Measurements from ENCODE around the genes CCR2 and FAM240A.

GRCh38 chr3:45110047-45110888 is 35.9 kb downstream of the CDCP1 start:
- RRBS = 100% methylated on average over 1 of the region's 16 CpGs

- RRBS = no CpG with 5 or more reads among the region's 7 CpGs
Measured at GRCh38 chr3:45497859-45498391, 96.6 kb upstream of the LIMD1 start.

- RRBS = no CpG with 5 or more reads among the region's 11 CpGs
Measured at GRCh38 chr3:45664541-45665014, 24.6 kb upstream of the SACM1L start.

DNA sequence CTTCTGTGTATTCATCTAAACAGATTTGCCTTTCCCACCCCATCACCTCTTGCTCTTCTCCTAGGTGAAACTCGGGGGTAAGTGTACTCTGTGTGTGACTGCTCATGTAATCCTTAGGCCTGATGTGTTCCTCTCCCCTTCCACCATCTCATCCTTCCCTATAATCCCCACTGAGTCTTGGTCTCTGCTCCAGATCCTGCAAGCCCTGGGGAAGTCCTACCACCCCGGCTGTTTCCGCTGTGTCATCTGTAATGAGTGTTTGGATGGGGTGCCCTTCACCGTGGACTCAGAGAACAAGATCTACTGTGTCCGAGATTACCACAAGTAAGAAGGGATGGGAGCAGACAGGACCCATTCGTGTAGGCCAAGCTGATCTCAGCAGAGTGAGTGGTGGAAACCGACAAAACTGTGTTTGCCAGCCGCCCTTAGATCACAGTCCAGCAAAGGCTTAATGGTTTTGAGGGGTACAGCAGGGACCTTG is 16.7 kb upstream of the SACM1L start:
- RRBS = no CpG with 5 or more reads among the region's 8 CpGs

DNA sequence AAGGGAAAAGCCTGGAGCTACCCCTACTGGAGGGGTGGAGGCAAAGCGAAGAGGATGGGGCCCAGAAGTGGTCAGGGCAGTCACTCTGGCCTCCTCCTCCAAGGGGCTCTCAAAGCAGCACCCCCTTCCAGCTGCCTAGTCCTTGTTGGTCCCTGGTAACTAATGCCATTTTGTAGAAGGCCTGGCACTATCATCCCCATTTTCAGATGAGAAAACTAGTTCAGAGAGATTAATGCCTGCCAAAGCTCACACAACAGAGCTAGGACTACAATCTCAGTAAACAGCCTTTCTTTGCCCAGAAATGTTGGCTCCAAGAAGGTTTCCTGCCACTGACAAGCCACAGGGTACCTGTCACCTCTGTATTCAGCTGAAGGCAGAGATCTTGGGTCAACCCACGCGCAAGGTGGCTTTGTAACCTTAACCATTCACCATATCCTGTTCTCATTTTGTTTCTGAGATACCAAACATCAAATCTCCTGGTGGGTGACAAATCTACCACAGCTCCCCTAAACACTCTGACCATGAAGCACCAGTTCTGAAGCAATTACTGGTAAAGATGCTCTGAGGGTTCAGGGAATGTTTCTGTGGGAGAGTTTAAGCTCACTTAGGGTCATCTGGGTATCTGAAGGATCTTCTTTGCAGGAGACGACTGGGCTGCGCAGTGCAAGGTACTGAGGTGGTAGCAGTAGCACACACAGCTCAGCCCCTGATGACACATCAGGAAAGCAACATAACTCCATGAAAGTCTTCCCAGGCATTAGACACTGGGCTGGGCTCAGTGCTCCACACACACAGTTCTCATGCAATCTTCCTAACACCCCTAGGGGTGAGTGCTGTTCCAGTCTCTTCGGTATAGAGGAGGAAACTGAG is 7.4 kb downstream of the CXCR6 start:
- RRBS = no CpG with 5 or more reads among the region's 6 CpGs

GRCh38 chr3:45966063-45967253 is 23.2 kb downstream of the CXCR6 start:
- RRBS = no CpG with 5 or more reads among the region's 27 CpGs

- RRBS = no CpG with 5 or more reads among the region's 5 CpGs
Measured at GRCh38 chr3:45985465-45985910, 10.1 kb downstream of the FYCO1 start.

- RRBS = no CpG with 5 or more reads among the region's 2 CpGs
Measured at GRCh38 chr3:45992157-45992871, 3.3 kb downstream of the FYCO1 start.

DNA sequence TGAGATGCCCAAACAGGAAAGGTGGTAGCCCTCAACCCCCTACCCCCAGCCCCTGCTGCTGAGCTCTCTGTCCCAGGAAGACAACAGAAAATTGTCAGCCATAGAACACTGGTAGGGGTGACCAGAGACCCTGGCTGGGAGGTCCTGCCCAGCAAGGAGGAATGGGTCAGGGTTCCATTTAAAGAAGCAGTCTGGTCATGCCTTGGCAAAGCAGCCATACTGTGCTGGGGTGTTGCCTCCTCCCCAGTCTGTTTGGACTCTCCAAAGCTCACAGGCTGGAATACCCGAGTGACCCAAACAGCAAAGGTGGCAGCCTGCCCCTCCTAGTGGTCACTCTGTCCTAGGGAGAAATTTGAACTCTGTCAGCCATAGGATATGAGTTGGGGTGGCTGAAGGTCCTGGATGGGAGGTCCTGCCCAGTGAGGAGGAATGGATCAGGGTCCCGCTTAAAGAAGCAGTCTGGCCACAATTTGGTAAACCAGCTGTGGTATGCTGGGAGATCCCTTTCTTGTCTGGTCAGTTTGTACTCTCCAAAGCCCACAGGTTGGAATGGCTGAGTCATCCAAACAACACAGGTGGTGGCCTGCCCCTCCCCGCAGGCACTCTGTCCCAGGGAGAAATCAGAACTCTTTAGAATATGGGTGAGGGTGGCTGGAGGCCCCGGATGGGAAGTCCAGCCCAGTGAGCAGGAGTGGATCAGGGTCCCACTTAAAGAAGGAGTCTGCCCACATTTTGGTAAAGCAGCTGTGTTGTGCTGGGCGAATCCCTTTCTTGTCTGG is 45.1 kb downstream of the CCR1 start:
- RRBS = no CpG with 5 or more reads among the region's 5 CpGs

GRCh38 chr3:46353942-46354294 is at the start of gene CCR2:
CCR2 (plus strand) TSS chr3:46354111.
- RRBS = no CpG with 5 or more reads among the region's 3 CpGs

- RRBS = no CpG with 5 or more reads among the region's 5 CpGs
Measured at GRCh38 chr3:46386001-46386754, 15.4 kb downstream of the CCR5 start.

GRCh38 chr3:46559138-46559710 is 6.9 kb downstream of the LRRC2 start:
- RRBS = no CpG with 5 or more reads among the region's 4 CpGs

GRCh38 chr3:46563717-46565078 is 1.9 kb downstream of the LRRC2 start:
- RRBS = no CpG with 5 or more reads among the region's 10 CpGs

DNA sequence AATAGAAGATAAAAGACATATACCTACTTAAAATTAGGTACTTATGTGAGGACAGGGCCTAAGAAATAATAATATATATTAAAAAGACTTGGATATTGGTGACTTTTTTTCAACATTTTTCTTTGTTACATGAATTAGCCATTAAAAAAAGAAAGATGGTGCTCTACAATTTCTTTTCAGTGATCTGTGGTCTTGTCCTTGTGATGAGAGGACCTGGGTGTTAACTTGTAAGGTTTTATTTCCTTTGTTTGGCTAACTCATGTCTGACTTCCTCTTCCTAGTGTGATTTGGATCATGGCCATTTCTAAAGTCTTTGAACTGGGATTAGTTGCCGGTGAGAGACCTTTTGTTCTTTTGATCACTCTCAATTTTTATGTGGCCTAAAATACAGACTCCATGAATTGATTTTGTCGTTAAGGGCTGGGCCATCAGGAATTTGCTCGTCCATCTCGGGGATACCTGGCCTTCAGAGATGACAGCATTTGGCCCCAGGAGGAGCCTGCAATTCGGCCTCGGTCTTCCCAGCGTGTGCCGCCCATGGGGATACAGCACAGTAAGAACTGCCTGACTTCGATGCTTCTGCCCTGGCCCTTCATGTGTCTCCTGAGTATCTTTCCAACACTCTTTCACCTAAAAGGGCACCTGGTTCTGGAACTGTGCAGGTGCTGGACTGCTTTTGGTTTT is 1.4 kb downstream of the TDGF1 start:
- RRBS = no CpG with 5 or more reads among the region's 9 CpGs

DNA sequence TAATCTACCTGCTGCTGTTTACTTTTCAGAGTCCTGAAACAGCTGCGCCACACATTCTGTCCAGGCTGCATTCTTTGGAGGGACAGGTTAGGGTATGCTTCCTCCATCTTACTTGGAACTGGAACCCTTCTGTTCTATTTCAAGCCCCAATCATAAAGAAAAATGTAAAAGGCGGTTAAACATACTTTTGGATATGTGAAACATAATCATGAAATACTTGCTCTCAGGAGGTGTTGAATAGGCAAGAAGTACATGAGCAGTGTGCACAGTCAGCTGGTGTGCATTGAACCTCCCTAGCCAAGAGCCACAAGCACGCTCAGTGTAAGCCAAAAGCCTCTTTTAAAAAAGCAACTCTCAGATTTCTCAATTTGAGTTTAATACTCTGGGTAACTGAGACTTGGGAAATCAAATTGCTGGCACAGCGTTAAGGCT is at the start of gene FAM240A:
Gene FAM240A (plus strand): TSS at position 408 of the 432 bp plus-strand sequence.
- RRBS = no CpG with 5 or more reads among the region's 4 CpGs

- RRBS = no CpG with 5 or more reads among the region's 20 CpGs
Measured at GRCh38 chr3:46713872-46714464, 3.7 kb downstream of the PRSS50 start.

DNA sequence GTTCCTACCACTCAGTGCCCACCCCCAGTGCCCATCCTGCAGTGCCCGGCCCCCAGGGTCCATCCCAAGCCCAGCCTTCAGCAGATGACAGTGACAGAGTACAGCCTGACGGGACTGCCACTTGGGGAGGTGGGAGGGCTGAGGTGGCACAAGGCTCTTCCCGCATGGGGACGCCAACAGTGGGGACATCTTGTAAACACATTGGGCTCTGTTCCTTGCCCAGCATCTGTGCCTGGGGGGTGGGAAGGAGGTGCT is 1.4 kb upstream of the MYL3 start:
- RRBS = no CpG with 5 or more reads among the region's 4 CpGs

- RRBS = no CpG with 5 or more reads among the region's 13 CpGs
Measured at GRCh38 chr3:46864979-46865663, 1.9 kb upstream of the MYL3 start.

- RRBS = 12% methylated on average over 4 of the region's 25 CpGs
Measured at GRCh38 chr3:46867210-46868055, 4.2 kb upstream of the MYL3 start.

DNA sequence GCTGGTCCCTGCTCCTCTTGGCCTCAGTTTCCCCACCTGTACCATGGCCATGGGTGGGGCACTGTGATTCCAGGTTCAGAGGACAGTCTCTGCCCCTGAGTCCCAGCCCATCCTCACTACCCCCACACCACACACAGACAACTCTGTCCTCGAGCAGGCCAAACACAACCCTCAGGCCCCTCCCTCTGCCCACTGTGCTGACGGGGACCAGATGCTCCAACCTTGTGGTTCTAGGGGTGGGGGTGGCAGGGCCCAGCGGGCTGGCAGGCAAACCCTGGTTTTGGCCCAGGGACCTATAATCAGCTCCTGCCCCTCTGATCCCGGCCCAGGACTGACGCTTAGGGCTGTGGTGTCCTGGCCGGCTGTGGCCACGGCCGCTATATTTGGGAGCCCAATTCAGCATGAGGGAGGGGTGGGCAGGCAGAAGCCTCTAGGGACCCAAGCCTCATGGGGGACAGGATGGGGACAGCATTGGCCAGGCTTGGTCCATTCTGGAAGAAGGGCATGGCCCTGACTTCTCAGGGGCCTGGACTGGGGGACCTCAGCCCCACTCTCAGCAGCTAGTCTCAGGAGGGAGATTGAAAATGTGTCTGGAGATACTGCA is 5.1 kb upstream of the MYL3 start:
- RRBS = no CpG with 5 or more reads among the region's 8 CpGs